Metastatic Pancreatic Carcinoma in the Ovary (tissue), 1 donor: ENCODE measurements around the gene SUN3.

DNA sequence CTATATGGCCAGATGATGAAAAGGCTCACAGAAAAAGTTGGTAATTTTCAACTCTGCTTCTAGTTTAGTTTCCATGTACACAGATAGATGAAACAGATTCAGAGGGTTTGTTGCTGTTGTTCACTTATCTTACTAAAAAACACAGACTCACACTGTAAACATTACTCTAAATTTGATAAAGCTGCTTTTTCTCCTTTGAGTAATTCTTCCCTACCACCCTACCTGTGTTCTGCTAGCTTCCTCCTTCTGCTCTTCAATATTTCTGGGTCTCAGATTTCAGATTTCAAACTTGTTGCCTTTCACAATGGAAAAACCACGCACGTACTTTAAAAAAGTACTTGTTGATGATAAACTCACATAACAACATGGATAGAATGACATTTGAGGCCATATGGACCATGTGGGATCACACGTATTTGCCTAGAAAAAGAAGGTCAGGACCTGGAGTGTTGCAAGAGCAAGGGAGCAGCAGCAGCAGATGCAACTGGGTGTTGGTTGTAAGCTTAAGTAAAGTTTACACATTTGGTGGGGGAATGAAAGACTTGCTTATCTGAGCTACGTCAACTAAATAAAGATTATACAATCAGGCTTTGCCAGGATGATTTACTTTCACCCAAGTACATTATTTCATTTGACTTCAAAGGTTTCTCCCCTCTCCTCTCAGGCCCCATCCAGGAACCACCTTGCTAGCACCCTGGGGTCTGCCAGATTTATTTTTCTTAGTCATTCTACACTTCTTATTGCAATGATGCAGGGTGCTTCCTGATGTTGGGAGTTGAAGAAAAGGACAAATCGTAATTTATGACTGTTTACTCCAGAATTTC, 591.7 kb upstream of the IGFBP3 start:
- PRO-cap: no peak

GRCh38 chr7:46568428-46568818, 647.4 kb upstream of the IGFBP3 start:
- PRO-cap: no peak

- PRO-cap: no peak
Measured at GRCh38 chr7:47379630-47380667, 202.0 kb downstream of the TNS3 start.

DNA sequence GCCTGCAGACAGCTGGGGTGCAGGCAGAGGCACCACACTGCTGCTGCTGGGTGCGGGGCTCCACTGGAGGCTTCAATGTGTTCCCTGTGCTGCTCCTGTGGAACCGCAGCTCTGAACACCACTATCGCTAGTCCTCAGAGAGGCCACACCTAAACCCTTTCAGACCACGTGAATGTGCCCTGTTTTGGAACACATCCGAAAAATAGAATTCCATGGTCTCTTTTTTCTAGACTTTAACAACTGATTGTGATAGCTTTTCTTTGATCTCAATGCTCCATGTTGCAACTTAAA, 180.9 kb downstream of the TNS3 start:
- PRO-cap: no peak

DNA sequence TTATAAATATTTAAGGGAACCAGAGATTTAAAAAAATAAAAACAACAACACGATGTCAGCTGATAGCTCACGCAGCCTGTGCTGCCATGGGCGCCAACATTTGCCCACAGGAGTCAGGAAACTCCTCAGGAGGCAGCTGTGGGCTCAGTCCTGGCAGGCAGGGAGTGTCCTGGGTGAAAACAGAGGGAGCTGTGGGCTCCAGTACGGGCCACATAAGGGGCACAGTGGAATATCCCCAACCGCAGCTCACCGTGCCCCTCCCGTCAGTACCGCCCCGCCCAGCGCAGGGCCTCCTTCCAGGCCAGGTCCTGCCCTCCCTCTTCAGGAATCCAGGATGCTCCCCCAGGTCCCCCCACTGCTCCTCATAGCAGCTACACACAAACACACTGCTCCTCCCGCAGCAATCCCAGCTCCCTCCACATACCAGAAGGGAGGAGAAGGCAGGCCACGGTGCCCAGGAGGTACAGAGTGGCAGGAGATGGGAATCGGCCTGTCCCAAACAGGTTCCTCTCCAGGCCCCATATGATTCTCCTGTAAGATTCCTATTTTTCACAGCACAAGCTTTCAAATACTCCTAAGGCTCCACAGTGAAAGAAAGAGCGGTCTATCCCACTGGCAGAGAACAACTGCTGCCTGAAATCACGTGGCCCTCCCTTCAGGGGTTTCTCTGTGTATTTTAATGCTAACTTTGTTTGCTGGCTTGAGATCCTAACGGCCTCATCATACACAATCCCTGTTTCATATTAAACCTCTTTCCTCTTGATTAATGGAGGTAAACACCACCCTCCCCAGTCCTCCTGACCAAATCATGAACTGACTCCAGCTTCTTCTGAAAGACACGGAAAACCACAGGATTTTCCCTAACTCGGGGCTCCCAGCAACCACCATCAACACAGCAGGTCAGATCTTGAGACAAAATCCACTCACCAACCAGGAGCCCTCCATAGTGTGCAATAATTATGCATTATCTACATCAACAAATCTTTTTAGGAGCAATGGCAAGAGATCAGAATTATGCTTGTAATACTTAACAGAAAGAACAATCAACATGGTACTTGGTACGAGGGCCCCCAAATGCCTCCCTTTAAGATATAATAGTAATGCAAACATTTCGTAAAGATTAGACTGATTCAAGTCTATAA, 178.7 kb downstream of the TNS3 start:
- PRO-cap: no peak

GRCh38 chr7:47477889-47478488, 103.9 kb downstream of the TNS3 start:
- PRO-cap: no peak

- PRO-cap: no peak
Measured at GRCh38 chr7:47500139-47500433, 81.8 kb downstream of the TNS3 start.

- PRO-cap: no peak
Measured at GRCh38 chr7:47576543-47577875, 4.9 kb downstream of the TNS3 start.

- PRO-cap: no peak
Measured at GRCh38 chr7:47670627-47671660, 89.0 kb upstream of the TNS3 start.

DNA sequence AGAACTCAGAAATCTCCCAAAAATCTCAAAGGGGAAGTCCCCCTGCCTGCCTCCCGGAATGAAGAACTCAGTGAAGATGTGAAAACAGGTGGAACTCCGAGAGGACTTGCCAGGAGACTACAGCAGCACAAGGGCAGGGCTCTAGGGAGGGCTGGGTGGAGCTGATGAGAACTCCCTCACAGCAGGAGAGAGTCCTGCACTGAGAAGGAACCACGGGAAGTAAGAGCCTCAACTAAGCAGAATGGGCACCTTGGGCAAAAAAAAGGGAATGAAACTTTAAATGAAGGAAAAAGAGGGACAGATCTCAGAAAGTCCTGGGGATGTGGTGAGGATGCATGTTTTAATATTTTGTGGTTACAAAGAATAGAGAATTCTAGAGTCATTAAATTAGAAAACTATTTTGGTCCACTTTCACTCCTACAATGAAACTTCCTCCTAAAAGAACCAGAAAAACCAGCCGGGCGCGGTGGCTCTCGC, 9.9 kb downstream of the HUS1 start:
- PRO-cap: no peak

DNA sequence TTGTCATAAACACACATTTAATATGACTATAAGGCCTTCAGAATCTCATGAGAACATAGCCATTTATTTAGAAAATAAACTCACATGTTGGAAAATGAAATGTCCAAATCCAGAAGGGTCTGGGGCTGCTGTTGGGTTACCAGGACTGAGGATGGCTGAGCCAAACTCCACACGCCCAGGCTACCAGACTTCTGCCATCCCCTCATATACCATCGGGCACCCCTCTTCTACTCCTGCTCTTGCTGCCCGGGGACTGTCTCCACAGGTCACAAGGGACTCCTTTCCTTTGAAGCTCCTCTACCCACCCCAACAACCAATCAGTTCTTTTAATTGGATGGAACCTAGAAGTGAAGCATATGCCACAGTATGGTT, 8.3 kb downstream of the HUS1 start:
- PRO-cap: no peak

- PRO-cap: no peak
Measured at GRCh38 chr7:48028856-48029387, at the start of gene SUN3. Gene SUN3 (minus strand): TSS chr7:48029107.

DNA sequence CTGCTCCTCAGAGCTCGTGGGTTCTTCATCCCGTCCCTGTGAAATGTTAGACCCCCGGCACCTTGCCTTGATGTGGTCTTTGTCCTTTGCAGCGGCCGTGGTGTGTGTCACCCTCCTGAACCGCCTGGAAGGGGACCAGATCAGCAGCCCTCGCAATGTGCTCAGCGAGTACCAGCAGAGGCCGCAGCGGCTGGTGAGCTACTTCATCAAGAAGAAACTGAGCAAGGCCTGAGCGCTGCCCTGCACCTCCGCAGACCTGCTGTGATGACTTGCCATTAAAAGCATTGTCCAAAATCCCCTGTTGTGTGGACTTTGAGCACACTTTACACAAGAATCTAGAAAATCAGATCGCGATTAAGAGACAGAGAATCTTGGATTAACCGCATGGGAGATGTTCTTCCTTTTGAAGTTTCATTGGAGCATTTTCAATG, 19.1 kb downstream of the UPP1 start:
- PRO-cap: no peak

DNA sequence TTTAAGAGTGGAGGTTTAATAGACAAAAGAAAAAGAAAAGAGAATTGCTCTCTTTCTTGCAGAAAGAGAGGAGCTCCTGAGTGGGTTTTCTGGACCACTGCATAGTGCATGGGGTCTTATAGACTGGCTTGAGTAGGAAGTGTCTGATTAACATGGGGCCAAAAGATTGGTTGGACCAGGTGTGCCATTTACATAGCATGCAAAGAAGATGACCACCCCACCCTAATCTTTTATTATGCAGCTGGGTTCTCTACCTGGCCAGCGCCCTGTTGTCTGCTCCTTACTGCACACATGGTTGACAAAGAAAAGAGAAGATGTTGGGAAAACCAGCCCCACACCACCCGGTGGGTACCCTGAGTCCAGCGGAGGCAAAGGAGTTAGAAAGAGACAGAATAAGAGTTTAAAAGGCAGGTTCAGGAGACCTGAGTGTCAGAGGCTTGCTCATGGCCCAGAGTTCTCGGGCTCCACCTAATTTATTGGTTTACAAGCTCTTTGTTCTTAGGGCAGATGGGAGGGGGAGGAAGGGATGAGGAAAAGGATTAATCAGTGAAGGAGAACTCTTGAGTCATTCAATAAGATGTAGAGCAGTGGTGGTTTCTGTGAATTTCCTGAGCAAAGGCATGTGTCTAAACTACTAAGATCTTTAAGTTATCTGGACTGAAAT, 24.2 kb upstream of the ABCA13 start:
- PRO-cap: no peak

- PRO-cap: no peak
Measured at GRCh38 chr7:49774148-49774495, 684 bp downstream of the VWC2 start.

DNA sequence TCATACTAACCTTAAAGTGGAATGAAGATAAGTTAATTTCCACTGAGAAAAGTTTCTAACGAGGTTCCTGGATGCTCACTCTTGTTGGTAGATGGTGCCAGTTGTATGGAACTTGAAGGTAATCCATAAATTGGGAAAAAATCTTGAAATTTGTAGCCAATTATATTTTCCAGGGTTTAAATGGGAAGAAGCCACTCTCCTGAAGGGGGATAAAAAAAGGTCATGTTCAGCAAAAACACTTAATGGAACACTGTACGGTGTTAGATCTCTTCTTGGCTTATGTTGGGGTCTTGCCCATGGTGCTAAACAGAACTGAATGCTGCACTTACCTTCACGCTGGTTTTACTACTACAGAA, 24.5 kb downstream of the SPATA48 start:
- PRO-cap: no peak

GRCh38 chr7:50303354-50303566, 1.3 kb upstream of the IKZF1 start:
- PRO-cap: no peak

DNA sequence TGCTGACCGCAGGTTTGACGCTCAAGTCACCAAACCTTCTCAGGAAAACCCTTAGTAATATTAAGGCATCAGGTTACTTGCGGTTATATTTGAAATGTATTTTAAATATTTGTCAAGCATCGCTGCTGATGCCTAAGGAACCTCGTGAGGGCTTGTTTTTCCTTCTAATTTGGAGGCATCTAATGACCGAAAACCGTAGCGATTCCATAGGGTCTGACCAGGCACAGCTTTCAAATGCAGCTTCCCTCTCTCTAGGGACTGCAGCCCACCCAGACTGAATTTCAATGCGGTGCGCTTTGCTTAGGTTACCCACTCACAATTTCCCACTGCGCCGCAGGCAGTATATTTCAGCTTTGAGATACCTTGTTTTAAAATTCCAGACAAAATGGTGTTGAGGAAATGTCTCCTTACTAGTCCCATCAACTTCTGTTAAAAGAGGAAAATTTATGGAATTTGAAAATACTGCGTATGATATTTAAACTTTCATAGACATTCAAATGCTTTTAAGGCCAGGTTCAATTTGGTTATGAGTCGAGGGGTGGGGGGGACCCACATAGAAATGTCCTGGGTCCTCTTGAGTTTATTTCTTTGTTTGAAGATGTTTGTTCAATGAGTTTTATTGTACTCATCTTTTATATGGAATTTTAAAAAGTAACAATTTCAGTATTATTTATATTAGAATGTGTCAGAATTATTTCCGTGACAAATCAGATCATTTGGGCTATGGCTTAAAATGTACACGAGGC, 1.0 kb downstream of the IKZF1 start:
- PRO-cap: no peak

GRCh38 chr7:50513564-50513953, 51.6 kb downstream of the DDC start:
- PRO-cap: unidirectional peak, minus-strand start at chr7:50513719

DNA sequence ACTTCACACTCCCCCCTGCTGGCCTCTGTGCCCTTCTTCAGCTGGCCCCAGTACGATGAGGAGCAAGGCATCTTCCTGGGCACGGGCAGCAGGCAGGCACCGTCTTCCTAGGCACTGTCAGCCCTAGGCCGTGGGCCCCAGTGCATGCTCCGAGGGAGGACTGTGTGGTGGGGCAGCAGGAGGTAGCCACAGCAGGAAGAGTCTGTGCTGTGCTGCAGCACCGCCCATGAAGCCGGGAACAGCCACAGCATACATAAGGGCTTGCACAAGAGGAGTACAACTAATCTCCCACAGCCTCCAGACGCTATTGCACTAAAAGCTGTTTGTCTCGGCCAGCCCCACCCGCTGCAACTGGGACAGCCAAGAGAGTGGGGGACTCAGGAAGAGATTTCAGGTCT, 87.9 kb upstream of the DDC start:
- PRO-cap: no peak